IMR-90 (cell line): ENCODE measurements around the genes TMED8, AHSA1 and SPTLC2.

- RRBS = 75% methylated on average over 1 of the region's 7 CpGs
CAGE:
- cytosol, long polyA plus RNA = no peak
- long polyA plus RNA = no peak
- nucleus, long polyA plus RNA = no peak
Observed at GRCh38 chr14:77305999-77307018, 14.4 kb downstream of the POMT2 start.

GRCh38 chr14:77372180-77372787, 4.6 kb downstream of the TMED8 start:
- RRBS = no CpG with 5 or more reads among the region's 4 CpGs
CAGE:
- cytosol, long polyA plus RNA = no peak
- long polyA plus RNA = no peak
- nucleus, long polyA plus RNA = no peak

- RRBS = 2% methylated on average over 28 of the region's 88 CpGs
CAGE:
- cytosol, long polyA plus RNA = no peak
- long polyA plus RNA = start-site peak on the plus strand at chr14:77377392-77377417, 10 and 9 reads in 2 replicates
- nucleus, long polyA plus RNA = start-site peak on the plus strand at chr14:77377396-77377417, 17 and 21 reads in 2 replicates
Observed at GRCh38 chr14:77376424-77377638, at the start of gene TMED8. Gene TMED8, minus strand, starts transcription at chr14:77377094.

GRCh38 chr14:77451169-77451424, 6.3 kb downstream of the VIPAS39 start:
- RRBS = no CpG with 5 or more reads among the region's 4 CpGs
CAGE:
- cytosol, long polyA plus RNA = no peak
- long polyA plus RNA = no peak
- nucleus, long polyA plus RNA = no peak

- RRBS = 2% methylated on average over 9 of the region's 52 CpGs
CAGE:
- cytosol, long polyA plus RNA = start-site peak on the plus strand at chr14:77458040-77458098, 713 and 915 reads in 2 replicates; start-site peak on the plus strand at chr14:77458200-77458240, 61 and 111 reads in 2 replicates
- long polyA plus RNA = start-site peak on the plus strand at chr14:77458030-77458113, 788 and 1,187 reads in 2 replicates; start-site peak on the plus strand at chr14:77458200-77458240, 66 and 95 reads in 2 replicates
- nucleus, long polyA plus RNA = start-site peak on the plus strand at chr14:77458030-77458127, 148 and 145 reads in 2 replicates
Observed at GRCh38 chr14:77457490-77458275, at the start of gene AHSA1. Gene AHSA1, plus strand, starts transcription at chr14:77458093.

GRCh38 chr14:77499154-77499634, 578 bp upstream of the ISM2 start:
- RRBS = 7% methylated on average over 25 of the region's 36 CpGs
CAGE:
- cytosol, long polyA plus RNA = no peak
- long polyA plus RNA = no peak
- nucleus, long polyA plus RNA = no peak

- RRBS = no CpG with 5 or more reads among the region's 1 CpG
CAGE:
- cytosol, long polyA plus RNA = no peak
- long polyA plus RNA = no peak
- nucleus, long polyA plus RNA = no peak
Observed at GRCh38 chr14:77613268-77613611, 3.2 kb downstream of the SPTLC2 start.

DNA sequence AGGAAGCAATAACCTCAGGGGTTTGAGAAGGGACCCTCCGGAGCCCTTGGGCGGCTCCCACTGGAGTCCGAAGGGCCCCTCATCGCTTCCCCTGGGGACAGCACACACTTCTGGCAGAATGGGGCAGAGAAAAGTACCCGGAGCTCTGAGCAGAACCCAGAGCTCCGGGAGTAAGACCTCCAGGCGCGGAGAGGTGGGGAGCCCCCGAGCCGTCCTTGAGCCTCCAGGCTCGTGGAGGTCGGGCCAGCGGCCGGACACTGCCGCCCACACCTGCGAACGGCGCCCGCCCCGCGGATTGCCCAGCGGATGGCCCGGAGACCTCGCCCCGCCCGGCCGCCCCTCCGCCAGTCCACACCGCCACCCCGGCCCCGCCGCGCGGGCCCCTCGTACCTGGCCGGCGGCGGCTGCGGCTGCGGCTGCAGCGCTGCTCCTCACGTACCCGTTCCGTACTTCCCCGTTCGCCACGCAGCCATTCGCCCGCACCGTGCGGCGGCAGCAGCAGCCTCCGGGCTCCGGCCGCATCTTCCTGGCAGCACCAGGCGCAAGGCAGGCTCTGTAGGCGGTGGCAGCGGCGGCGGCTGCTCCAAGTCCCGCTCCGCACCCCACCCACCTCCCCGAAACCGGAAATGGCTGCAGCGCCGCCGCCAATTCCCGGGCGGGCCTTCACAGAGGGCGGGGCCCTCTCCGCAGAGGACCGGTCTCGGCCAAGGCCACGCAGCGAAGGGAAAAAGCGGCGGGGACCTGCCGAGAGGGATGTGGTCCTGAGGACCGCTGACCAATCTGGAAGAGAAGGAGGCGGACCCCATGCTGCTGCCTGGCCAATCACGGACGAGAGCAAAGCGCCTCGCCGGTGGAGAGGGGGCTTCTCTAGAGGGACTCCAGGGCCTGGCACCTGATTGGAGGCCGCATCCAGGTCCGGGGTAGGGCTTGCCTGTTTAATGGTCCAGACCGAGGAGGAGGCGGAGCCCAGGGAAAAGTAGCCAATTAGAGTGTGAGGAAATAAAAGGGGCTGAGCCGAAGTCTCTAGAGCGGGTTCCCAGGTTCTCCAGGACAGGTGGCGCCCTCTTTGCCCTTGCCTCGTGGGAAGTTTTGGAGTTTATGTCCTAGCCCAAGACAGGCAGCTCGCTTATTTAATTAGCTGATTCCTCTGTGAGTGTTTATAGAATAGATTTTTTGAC, at the start of gene SPTLC2:
SPTLC2 (minus strand) TSS at position 580 of the 1,178 bp plus-strand sequence.
- RRBS = 2% methylated on average over 30 of the region's 94 CpGs
CAGE:
- cytosol, long polyA plus RNA = no peak
- long polyA plus RNA = no peak
- nucleus, long polyA plus RNA = no peak

- RRBS = 91% methylated on average over 3 of the region's 11 CpGs
CAGE:
- cytosol, long polyA plus RNA = no peak
- long polyA plus RNA = no peak
- nucleus, long polyA plus RNA = no peak
Observed at GRCh38 chr14:77641075-77641524, 24.7 kb upstream of the SPTLC2 start.

DNA sequence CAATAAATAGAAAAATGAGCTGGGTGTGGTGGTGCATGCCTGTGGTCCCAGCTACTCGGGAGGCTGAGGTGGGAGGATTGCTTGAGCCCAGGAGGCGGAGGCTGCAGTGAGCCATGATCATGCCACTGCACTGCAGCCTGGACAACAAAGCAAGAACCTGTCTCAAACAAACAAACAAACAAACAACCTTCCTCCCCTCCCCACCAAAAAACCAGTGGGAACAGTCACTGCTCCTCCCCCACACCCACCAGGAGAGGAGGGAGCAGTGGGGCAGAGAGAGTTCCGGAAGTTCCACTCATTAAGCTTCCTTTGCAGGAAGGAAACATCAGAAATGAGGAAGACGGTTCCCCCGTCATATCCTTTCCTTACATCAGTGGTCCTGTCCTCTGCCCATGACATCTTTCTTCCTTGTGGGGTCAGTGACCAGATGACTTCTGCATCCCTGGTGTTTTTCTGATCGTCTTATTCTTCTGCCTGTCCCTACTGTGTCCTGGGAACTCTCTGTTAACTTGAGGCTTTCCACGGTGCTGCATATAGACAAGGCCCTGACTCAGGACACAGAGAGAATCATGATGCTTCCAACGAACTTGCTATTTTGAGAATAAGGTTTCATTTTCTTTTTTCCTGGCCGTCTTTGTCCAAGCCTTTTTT, 40.8 kb upstream of the SPTLC2 start:
- RRBS = no CpG with 5 or more reads among the region's 9 CpGs
CAGE:
- cytosol, long polyA plus RNA = no peak
- long polyA plus RNA = no peak
- nucleus, long polyA plus RNA = no peak

GRCh38 chr14:77663157-77663774, 44.6 kb downstream of the ALKBH1 start:
- RRBS = no CpG with 5 or more reads among the region's 7 CpGs
CAGE:
- cytosol, long polyA plus RNA = no peak
- long polyA plus RNA = no peak
- nucleus, long polyA plus RNA = no peak

- RRBS = no CpG with 5 or more reads among the region's 5 CpGs
CAGE:
- cytosol, long polyA plus RNA = no peak
- long polyA plus RNA = no peak
- nucleus, long polyA plus RNA = no peak
Observed at GRCh38 chr14:77717938-77718670, 10.2 kb downstream of the SLIRP start.

DNA sequence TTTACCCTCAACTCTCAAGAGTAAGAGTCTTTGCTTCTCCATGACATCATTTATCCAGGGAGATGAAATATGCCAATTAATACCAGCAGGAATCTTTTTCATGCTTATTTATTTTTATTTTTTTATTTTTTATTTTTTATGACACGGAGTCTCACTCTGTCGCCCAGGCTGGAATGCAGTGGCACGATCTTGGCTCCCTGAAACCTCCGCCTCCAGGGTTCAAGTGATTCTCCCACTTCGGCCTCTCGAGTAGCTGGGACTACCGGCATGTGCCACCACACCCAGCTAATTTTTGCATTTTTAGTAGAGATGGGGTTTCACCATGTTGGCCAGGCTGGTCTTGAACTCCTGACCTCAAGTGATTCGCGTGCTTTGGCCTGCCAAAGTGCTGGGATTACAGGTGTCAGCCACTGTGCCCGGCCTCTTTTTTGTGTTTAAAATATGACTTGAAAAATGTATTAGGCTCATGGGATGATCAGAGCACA, 13.8 kb downstream of the SLIRP start:
- RRBS = no CpG with 5 or more reads among the region's 10 CpGs
CAGE:
- cytosol, long polyA plus RNA = no peak
- long polyA plus RNA = no peak
- nucleus, long polyA plus RNA = no peak

DNA sequence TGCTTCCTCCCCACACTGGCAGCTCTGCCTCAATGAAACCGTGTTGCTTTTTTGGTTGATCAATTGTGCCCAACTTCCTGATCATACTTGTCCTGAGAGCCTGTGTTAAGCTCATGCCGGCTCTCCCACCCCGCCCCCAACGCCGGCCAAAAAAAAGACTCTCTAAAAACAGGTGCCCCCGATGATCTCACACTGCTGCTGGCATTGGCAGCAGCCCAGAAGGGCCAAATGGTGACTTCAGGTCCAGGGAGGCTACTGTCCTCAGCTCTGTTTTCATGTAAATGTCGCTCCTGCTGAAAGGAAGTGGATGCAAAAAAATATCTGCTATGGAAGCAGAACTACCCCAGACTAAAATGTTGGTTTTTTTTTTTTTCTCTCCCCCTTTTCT, 395.8 kb downstream of the NRXN3 start:
- RRBS = no CpG with 5 or more reads among the region's 7 CpGs
CAGE:
- cytosol, long polyA plus RNA = no peak
- long polyA plus RNA = no peak
- nucleus, long polyA plus RNA = no peak

DNA sequence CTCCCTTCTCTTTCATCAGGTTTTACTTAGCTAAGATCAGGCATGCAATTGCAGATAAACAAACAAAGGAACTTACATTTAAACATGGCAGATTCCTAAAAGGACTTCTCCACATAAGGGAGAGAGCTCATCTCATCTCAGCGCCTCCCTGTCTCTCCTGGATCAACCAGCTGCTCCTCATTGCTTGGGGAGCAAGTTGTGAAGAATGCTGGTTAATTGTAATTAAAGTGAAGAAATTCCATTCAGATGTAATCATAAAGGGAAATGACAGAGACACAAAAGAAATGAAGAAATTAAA, 104.3 kb upstream of the DIO2 start:
- RRBS = no CpG with 5 or more reads among the region's 1 CpG
CAGE:
- cytosol, long polyA plus RNA = no peak
- long polyA plus RNA = no peak
- nucleus, long polyA plus RNA = no peak

DNA sequence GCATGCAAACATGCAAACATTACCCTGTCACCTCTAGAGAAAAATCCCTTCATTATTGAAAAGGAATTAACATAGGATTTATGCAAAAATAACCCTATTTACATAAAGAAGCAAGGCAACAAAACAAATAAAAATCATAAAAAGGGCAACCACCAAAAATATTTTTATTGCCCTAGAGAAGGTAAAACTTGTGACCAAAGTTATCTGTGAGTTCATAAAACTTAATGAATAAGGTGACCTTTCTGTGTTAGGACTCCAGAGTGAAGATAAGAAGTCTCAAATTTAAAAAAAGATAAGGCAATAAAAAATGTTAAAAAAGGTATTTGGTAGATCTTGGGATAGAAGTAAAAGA, 70.9 kb downstream of the TSHR start:
CAGE:
- cytosol, long polyA plus RNA = no peak
- long polyA plus RNA = no peak
- nucleus, long polyA plus RNA = no peak

DNA sequence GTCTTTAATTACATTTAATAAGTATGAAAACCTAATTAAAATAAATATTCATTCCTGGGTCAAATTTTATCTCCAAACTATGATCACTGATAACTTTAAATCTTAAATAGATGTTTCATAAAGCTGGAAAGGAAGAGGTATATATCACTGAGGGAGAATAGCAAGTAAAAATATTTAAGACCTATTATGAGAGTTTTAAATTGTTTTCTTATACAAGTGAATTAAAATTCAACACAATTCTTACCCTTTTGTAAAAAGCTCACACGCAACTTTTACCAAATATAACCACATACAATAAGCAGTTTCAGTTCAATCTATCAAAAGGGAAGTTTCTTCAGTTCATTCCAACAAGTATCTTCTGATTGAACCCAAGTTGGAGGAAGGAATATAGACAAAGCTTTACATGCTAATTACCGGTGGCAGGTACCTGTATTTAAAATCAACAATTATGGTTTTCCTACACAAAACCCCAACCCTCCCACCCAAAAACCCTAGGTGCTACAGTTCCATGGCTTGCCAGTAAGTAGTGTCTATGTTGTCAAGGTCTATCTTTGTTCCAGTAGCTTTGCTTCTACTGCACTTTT, 41.1 kb downstream of the GTF2A1 start:
- RRBS = no CpG with 5 or more reads among the region's 2 CpGs
CAGE:
- cytosol, long polyA plus RNA = no peak
- long polyA plus RNA = no peak
- nucleus, long polyA plus RNA = no peak

- RRBS = no CpG with 5 or more reads among the region's 3 CpGs
CAGE:
- cytosol, long polyA plus RNA = no peak
- long polyA plus RNA = no peak
- nucleus, long polyA plus RNA = no peak
Observed at GRCh38 chr14:81182792-81183482, 37.8 kb downstream of the GTF2A1 start.

GRCh38 chr14:81219085-81219728, 1.6 kb downstream of the GTF2A1 start:
- RRBS = no CpG with 5 or more reads among the region's 28 CpGs
CAGE:
- cytosol, long polyA plus RNA = no peak
- long polyA plus RNA = no peak
- nucleus, long polyA plus RNA = no peak

GRCh38 chr14:81401411-81401825, 1.3 kb upstream of the STON2 start:
CAGE:
- cytosol, long polyA plus RNA = no peak
- long polyA plus RNA = no peak
- nucleus, long polyA plus RNA = no peak